PFSK-1 (cell line): ENCODE data around the gene EBI3.

GRCh38 chr19:4012912-4013316 is 5.4 kb downstream of the PIAS4 start:
- RRBS = no CpG with 5 or more reads among the region's 24 CpGs

DNA sequence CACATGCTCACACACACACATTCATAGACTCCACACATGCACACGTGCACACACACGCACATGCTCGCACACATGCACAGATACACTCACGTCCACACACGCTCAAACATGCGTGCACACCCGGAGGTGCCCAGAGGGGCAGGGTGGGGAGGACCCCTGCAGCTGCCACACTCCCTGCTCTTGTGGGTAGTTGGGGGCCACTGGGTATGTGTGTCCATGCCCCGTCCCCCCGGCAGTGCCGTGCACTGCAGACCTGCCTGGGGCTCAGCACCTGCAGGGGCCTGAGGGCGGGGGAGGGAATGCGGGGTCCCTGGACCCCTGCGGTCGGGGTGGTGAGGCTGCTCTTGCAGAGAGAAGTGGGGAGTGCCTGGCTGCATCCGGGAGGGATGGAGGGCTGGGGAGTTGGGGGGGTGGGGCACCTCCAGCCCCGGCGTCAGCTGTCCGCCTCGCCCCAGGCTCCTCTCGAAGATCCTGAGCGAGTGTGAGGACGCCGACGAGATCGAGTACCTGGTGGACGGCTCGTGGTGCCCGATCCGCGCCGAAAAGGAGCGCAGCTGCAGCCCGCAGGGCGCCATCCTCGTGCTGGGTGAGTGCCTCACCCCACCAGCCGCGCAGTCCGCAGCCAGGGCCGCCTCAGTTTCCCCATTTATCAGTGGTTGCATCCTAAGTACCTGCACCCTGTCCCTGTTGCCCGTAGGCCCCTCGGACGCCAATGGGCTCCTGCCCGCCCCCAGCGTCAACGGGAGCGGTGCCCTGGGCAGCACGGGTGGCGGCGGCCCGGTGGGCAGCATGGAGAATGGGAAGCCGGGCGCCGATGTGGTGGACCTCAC is 29.6 kb downstream of the ZBTB7A start:
- RRBS = 96% methylated on average over 8 of the region's 53 CpGs

- RRBS = 95% methylated on average over 5 of the region's 22 CpGs
These were observed 24.2 kb downstream of the ZBTB7A start for GRCh38 chr19:4042296-4043153.

GRCh38 chr19:4053503-4054451 is 12.9 kb downstream of the ZBTB7A start:
- RRBS = 96% methylated on average over 41 of the region's 98 CpGs

DNA sequence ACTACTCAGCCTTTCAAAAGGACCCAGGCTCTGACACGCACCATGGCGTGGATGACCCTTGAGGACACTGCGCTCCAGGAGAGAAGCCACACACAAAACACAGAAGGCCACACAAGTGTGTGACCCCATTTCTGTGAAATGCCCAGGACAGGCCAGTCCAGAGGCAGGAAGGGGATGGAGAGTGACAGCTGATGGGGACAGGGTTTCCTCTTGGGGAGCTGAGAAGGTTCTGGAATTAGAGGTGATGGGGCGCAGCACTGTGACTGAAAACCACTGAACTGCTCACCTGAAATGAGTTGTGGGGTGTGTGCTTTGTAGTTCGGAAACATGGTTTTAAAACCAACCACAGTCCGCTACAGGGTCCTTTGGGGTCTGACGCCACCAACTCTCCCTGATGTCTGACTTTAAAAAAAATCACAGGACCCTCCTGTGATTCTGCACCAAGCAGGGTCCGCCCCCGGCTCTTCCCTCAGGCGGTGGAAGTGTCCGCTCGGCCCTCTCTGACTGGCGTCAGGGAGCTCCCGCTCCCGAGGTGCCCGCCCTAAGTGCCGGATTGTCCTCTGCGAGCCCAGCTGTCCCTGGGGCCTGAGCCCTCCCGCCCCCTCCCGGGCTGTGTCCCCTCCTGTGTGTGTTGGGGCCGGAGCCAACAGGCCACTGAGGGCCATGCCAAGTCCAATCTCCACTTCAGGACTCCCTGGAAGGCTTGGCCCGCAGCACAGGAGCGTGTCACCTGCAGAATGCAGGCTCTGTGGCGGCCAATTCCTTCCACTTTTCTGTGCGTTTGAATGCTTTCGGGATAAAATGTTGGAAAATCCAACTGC is 25.6 kb downstream of the MAP2K2 start:
- RRBS = 95% methylated on average over 11 of the region's 26 CpGs

DNA sequence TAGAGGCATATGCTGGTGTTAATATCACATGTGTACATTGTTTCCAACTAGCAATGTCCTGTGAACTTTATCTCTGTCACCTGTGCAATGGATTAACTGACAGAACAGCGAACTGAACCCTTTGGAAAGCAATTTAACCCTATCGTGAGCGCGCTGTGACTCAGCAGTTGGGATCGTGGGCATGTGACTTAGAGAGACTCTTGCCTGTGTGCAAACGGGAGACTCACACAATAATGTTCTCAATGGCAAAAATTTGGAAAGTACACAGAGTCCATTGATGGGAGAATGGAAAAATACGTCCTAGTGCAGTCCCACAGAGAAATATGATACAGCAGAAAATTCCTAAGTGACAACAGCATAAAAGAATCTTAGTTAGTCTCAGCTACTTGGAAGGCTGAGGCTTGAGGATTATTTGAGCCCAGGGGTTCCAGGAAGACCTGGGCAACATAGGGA is 7.1 kb upstream of the MAP2K2 start:
- RRBS = no CpG with 5 or more reads among the region's 7 CpGs

GRCh38 chr19:4158792-4159346 is 5.4 kb downstream of the CREB3L3 start:
- RRBS = no CpG with 5 or more reads among the region's 12 CpGs

DNA sequence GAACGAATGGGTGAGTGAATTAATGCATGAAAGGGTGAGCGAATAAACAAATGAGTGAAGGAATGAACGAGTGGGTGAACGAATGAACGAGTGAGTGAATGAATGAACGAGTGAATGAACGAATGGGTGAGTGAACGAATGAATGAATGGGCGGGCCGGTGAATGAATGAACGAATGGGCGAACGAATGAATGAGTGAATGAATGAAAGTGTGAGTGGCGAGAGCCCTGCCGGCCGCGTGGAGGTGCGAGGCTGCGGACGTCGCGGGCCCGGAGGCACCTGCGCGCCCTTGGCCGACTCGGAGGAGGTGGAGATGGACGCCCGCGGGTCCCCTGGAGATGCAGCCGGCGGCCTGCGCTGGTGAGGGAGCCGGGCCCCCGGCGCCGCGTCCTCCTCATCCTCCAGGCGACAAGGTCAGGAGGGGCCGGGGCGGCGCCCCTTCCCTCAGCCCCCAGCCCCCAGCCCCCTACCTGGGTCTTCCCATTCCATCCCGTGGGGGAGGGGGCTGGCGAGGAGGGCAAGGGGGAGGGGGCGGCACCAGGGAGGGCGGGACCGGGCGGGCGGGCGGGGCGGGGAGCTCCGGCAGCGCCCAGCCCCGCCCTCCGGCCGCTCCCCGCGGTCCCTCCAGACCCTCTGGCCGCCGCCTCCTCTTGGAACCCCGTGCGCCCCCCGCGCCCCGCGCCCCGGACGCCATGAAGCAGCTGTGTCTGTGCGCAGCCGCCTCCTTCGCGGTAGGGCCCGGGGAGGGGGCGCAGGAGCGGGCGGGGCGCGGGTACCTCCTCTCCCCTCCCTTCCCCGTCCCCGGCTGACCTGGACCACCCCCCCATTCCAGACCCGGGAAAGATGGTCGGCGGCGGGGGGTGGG is 15.5 kb downstream of the ANKRD24 start:
- RRBS = 16% methylated on average over 48 of the region's 84 CpGs

DNA sequence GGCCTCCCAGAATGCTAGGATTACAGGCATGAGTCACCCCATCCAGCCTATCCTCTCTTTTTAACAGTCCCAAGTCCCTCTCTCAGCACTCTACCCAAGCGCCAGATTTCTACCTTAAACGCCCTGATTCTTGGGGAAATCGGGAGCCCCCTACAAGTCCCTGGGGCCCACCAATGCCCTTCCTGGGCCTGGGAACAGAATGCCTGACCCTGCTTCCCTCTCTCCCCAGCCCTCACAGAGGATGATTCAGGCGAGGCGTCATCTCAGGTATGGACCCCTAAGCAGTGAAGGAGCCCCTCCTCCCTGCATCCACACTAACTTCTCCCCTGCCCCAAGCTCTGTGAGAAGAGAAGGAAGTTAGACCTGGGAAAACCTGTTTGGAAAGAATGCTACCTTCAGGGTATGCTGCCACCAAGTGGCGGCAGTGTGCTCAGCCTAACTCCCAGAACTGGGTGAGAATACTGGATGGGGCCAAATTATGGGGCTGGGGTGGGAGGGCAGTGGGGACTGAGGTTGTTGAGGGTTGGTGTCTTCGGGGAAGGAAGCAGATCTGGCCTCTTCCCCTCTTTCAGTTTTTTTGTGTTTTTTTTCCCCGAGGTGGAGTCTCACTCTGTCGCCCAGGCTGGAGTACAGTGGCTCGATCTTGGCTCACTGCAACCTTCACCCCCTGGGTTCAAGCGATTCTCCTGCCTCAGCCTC is 20.6 kb upstream of the EBI3 start:
- RRBS = no CpG with 5 or more reads among the region's 11 CpGs

DNA sequence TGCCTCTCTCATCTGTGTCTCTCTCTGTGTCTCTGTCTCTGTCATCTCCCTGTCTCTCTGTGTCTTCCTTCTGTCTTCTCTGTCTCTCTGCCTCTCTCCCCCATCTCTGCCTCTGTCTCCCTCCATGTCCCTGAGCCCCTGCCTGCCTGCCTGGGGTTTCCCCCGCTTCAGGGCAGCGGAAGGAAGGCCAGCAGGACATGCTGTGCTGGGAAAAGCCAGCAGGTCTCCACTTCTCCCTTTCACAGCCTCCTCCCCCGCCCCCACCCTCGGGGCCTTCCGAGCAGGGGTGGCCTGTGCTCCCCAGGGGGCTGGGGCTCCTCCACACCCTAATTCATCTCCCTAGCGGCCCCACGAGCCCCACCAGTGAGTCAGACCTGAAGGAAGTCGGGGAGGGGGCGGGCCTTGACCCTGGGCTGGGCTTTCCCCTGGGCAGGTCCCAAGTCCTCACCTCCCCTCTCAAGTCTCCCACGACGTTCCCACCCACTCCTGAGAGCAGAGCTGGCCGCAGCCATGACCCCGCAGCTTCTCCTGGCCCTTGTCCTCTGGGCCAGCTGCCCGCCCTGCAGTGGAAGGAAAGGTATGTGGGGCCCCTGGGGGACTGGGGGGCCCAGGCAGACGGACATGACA is at the start of gene EBI3:
Gene EBI3, plus strand, starts transcription at position 483 of the 627 bp plus-strand sequence.
- RRBS = no CpG with 5 or more reads among the region's 15 CpGs

DNA sequence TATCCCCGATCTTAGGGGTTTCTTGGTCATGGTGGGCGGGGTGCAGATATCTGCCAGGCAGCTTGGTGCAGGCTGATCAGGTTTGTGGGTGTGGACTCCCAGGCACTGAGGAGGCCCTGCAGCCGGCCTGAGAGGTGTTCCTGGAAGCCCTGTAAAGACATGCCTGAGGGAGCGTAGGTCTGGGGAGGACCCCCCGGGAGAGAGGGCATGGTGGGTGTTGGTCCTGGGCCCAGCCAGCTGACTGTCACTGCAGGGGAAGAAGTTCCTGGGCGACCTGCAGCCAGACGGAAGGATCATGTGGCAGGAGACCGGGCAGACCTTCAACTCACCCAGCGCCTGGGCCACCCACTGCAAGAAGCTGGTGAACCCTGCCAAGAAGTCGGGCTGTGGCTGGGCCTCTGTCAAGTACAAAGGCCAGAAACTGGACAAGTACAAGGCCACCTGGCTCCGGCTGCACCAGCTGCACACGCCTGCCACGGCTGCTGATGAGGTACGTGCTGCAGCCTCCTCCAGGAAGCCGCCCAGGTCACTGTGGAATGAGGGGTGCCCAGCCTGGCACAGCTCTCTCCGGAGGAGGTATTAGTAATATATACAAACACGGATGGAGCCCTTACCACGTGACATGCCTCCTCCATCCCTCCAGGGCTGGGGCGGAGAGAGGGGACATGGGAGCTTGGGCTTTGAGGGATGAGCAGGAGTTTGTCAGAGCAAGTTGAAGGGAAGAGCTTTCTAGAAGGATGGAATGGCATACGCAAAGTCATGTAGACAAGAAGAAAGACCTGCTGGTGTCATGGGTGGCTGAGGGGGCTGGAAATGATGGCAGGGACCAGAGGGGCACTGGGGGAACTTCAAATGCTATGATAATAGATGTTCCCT is 2.4 kb downstream of the MPND start:
- RRBS = 90% methylated on average over 9 of the region's 20 CpGs

GRCh38 chr19:4389391-4389982 is 10.9 kb downstream of the SH3GL1 start:
- RRBS = 44% methylated on average over 7 of the region's 17 CpGs

- RRBS = no CpG with 5 or more reads among the region's 35 CpGs
These were observed 6.7 kb downstream of the CHAF1A start for GRCh38 chr19:4408678-4409903.

- RRBS = no CpG with 5 or more reads among the region's 19 CpGs
These were observed 26.9 kb downstream of the UBXN6 start for GRCh38 chr19:4430574-4431227.

- RRBS = 2% methylated on average over 3 of the region's 9 CpGs
These were observed 199 bp downstream of the HDGFL2 start for GRCh38 chr19:4472434-4472557.

GRCh38 chr19:4537769-4538946 is 1.7 kb downstream of the LRG1 start:
- RRBS = 91% methylated on average over 4 of the region's 47 CpGs

GRCh38 chr19:4547058-4547716 is 7.4 kb upstream of the LRG1 start:
- RRBS = no CpG with 5 or more reads among the region's 13 CpGs

- RRBS = 97% methylated on average over 1 of the region's 30 CpGs
These were observed 2.2 kb downstream of the SEMA6B start for GRCh38 chr19:4557085-4557801.

DNA sequence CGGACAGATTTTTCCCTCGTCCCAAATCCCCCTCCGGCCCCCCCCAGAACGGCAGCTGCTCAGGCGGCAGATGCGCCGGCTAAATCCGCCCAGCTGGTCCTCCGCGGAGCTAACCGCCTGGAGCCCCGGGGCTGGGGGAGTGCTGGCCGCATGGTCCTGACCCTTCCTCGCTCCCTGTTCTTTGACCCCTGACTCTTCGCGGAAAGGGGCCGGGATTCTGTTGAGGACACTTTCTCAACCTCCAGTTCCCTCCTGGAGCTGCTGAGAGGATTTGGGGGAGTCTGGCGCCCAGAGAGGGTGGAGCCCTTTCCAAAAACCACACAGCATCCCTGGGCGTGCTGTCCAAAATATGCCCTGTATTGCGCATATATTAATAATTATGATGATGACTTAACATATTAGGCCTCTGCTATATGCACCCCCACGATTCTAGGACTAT is 25.5 kb upstream of the SEMA6B start:
- RRBS = 8% methylated on average over 16 of the region's 21 CpGs

GRCh38 chr19:4654279-4655360 is 15.3 kb downstream of the TNFAIP8L1 start:
- RRBS = no CpG with 5 or more reads among the region's 31 CpGs